SJSA1 (cell line): Measurements from ENCODE around the gene RAB6A.

- RAMPAGE, long total RNA = no peak
Observed at GRCh38 chr11:73154133-73154555, 12.0 kb upstream of the FCHSD2 start.

- RAMPAGE, long total RNA = no peak
Observed at GRCh38 chr11:73173570-73174452, 31.7 kb upstream of the FCHSD2 start.

GRCh38 chr11:73201074-73202140 lies 16.7 kb upstream of the P2RY2 start:
- RAMPAGE, long total RNA = no peak

DNA sequence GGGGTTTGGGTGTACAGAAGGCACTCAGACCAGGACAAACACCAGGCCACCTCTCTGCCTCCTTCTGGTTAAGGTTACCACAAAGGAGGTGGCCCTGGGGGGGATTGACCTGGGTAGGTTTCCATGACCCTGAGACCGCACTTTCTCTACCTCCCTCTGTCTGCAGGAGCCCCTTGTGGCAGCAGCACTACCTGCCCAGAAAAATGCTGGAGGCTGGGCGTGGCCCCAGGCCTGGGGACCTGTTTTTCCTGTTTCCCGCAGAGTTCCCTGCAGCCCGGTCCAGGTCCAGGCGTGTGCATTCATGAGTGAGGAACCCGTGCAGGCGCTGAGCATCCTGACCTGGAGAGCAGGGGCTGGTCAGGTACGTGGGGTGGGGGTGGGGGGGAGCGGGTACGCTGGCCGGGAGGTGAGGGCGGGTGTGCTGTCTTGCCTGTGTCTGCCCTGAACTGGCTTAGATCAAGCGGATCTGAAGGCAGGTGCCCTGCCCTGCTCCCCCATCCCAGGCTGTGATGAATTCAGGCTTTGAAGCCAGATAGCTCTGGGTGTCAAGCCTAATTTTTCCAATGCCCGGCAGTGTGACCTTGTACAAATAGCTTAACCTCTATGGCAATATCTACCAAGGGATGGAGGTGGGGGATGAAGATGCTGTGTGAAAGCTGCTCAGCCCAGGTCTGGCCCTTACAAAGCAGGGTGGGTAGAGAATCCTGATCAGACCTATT lies 9.9 kb downstream of the P2RY2 start:
- RAMPAGE, long total RNA = no peak

GRCh38 chr11:73242249-73243168 lies 24.4 kb downstream of the P2RY2 start:
- RAMPAGE, long total RNA = no peak

- RAMPAGE, long total RNA = no peak
Observed at GRCh38 chr11:73309533-73309927, 1.5 kb downstream of the ARHGEF17 start.

- RAMPAGE, long total RNA = no peak
Observed at GRCh38 chr11:73314378-73315307, 6.6 kb downstream of the ARHGEF17 start.

GRCh38 chr11:73376963-73377469 lies 817 bp downstream of the RELT start:
- RAMPAGE, long total RNA = no peak

GRCh38 chr11:73385840-73386717 lies 9.9 kb downstream of the RELT start:
- RAMPAGE, long total RNA = no peak

GRCh38 chr11:73405872-73406976 lies 30.0 kb downstream of the RELT start:
- RAMPAGE, long total RNA = no peak

DNA sequence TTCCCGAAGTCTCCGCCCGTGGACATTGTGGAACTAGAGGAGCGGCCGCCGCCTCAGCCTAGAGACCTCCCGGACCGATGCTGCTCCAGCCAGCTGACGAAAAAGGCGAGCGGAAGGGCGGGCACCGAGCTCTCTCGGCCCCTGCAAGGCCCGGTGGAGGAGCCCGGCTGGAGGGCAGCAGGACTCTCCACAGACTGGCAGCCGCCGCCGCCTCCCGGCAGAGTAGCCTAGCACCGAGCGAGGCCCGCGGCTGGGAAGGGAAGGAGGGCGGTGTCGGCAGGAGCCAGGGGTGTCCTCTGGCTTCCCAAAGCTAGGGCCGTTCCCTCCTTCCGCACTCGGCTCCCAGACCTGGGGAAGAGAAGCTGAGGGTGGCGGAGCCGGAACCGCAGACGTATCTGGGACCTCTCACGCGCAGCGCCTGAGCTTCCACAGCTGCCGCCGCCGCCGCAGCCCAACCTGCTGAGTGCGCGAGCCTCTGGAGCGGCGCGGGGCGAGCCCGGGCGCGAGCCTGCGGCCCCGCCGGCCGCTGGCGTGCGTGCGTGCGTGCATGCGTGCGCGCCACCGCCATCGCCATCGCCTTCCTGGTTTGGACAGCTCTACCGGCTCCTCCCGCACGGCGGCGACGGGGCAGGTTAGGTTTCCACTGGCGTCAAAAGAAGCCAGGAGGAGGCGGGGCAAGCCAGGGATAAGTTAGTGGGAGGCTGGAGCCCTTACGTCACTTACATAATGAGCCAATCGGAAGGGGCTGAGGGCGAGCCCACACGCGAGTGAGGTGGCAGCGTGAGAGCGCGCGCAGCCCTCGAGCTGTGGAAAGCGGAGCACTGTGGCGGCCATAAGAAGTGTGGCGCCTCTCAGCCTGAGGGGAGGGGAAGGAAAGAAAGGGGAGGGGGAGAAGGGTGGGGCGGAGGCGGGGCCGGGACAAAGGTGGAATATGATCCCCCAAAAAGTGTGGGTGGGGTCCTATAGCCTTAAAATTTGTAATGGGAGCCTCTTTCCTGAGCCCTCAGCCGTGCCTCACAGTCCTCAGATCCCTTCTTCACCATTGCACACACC lies at the start of gene RAB6A:
Gene RAB6A, minus strand, starts transcription at position 465 of the 1,053 bp plus-strand sequence.
- RAMPAGE, long total RNA = no peak

GRCh38 chr11:73974744-73975304 lies 7.8 kb downstream of the UCP2 start:
- RAMPAGE, long total RNA = no peak

DNA sequence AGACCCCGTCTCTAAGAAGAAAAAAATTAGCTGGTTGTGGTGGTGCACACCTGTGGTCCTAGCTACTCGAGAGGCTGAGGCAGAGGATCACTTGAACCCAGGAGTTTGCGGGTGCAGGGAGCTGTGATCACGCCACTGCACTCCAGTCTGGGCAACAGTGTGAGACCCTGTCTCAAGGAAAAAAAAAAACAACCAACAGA lies 17.1 kb upstream of the UCP3 start:
- RAMPAGE, long total RNA = no peak

- RAMPAGE, long total RNA = no peak
Observed at GRCh38 chr11:74672760-74673950, 58.1 kb downstream of the CHRDL2 start.

DNA sequence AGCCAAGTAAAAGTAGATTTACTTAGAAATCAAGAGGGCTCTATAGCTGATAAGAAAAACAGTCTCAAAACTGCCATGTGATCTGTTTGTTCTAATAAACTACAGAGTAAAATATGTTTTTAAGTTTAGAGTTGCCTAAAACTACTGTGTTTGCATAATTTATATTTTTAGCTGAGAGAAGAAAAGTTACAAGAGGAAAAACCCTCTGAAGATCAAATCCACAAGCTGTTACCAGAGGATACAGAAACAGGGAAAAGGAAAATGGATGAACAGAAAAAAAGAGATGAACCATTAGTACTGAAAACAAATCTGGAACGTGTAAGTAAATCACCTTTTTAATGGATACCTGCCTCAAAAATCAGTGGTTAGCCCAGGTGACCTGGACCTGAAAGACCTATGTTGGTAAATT lies 61.4 kb downstream of the RNF169 start:
- RAMPAGE, long total RNA = no peak

DNA sequence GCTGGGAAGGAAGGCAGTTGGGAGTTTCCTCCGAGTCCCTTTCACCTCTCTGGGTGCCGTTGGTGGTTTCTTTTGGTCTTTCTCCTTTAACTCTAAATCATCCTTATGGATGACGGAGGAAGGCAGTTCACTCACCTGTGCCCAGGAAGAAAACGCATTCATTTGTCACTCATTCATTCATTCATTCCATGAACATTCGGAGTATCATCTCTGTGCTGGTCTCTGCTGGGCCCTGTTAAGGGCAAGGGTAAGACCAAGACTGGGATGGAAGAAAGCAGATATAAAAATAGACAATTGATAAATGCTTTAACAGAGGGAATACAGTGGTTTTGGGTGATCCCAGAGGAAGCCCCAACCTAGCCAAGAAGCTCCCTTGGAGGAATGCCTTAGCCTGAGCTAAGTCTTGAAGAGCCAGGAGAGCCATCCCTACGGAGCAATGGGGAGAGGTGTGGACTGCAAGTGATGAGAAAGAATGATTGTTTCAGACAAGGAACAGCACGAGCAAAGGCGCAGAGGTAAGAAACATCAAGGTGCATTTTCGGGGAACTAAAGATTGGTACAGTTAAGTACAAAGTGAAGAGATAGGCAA lies 96.6 kb downstream of the RNF169 start:
- RAMPAGE, long total RNA = no peak

- RAMPAGE, long total RNA = no peak
Observed at GRCh38 chr11:75029936-75030754, 41.4 kb downstream of the NEU3 start.

GRCh38 chr11:75170906-75171238 lies 20.0 kb downstream of the SLCO2B1 start:
- RAMPAGE, long total RNA = no peak

GRCh38 chr11:75174271-75175712 lies 23.9 kb downstream of the SLCO2B1 start:
- RAMPAGE, long total RNA = no peak

DNA sequence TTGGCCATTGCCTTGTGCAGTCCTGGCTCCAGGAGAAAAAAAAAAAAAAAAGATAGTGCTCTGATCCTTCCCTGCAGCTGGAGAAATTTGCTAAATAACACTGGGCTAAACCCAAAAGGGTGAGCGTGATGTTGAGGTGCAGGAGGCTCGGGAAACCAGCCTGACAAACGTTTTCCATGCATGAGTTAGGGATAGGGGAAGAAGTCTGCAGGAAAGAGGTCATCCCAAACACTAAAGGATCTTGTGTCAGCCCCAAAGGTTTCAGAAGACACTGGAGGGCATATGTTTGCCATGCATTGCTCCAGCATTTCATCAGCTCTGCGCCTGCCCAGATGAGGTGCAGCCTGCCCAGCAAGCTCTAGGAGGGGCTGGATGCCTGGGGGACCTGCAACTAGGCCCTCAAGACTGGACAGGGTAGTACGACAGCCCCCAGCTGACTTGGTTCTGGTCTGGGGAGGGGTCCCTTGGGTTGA lies 23.2 kb downstream of the TPBGL start:
- RAMPAGE, long total RNA = no peak